Pericardium (tissue), 1 donor: ENCODE measurements around a stretch of chr5.

- RRBS, result no CpG with 5 or more reads among the region's 2 CpGs
Observed at GRCh38 chr5:131250684-131251144, 13.1 kb upstream of the CDC42SE2 start.

DNA sequence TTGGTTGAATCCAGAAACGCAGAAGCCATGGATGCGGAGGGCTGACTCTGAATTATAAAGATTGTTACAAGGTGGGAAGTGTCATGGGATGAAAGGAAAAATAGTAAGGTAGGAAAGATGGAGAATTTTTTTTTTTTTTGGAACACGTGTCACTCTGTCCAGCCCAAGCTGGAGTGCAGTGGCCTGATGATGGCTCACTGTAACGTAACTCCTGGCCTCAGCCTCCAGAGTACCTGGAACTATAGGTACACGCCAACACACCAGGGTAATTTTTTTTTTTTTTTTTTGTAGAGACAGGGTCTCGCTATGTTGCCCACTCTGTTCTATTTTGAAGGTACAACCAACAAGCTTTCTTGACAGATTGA lies 1.0 kb upstream of the CDC42SE2 start:
- RRBS, result no CpG with 5 or more reads among the region's 6 CpGs

DNA sequence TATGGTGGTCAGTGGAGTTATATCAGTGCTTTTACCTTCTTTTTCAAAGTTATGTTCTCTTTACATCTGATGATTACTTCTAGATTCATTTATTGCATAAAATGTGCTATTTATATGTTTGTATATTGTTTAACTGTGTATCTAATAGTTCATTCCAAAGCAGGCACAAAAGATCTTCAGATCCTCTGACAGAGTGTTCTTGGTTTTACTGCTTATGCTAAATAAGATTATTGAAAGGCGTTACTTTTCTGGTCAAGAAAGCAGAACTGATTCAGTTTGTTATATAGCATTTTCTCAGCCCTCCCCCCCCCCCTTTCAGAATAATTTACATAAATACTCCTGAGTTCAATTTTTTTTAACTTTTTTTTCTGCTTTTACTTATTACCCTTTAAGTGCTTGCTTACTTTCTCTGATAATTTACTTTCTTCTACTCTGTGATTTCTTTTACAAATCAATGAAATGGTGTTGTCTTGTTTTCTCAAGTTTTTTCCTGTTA lies 15.3 kb downstream of the CDC42SE2 start:
- RRBS, result no CpG with 5 or more reads among the region's 1 CpG

GRCh38 chr5:131359087-131359647 lies 95.3 kb downstream of the CDC42SE2 start:
- RRBS, result no CpG with 5 or more reads among the region's 7 CpGs

DNA sequence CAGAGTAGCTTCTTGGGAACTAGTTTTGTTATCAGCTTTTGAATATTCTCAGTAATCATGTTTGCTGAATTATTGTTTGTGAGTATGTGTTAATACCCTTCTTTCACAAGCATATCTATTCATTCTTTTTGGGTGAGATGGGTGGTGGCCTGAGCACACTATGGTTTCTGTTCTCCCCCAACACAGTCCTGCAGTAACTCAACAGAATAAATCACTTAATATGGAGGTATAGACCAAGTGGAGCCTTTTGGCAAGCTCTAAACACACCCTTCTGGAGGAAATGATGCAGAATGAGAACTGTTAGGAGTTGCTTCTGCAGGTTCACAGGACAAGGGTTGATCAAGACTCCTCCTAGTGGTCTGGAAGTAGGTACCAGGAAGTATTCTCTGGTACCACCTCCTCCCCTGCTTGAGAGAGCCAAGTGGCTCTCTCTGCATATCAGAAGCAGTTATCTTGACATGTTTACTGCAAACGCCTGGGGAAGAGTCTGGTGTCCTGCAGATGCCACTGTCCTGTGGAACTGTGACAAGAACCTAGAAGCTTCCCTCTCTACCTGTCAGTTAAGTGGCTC lies 118.4 kb downstream of the CDC42SE2 start:
- RRBS, result no CpG with 5 or more reads among the region's 1 CpG

DNA sequence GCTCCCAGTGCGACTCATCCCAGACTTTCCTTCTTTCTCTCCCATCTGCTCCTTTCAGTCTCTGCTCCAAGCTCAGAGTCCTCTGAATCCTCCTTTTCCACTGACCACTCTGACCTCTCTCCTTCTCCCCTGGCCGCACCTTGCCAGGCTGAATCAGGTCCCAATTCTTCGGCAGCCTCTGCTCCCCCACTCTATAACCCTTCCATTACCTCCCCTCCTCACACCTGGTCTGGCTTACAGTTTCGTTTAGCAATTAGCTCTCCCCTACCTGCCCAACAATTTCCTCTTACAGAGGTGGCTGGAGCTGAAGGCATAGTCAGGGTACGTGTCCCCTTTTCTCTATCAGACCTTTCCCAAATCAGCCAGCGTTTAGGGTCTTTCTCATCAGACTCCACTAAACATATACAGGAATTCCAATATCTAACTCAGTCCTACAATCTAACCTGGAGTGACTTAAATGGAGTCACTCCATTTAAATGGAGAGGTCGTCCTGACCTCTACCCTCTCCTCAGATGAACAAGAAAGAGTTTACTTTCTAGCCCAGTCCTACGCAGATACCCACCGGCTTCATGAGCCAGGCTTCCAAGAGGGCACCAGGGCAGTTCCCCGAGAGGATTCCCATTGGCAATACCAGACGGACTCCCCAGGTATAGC lies 61.9 kb downstream of the RAPGEF6 start:
- RRBS, result no CpG with 5 or more reads among the region's 11 CpGs

GRCh38 chr5:131595055-131595730 lies 39.8 kb downstream of the RAPGEF6 start:
- RRBS, result no CpG with 5 or more reads among the region's 4 CpGs

GRCh38 chr5:131746972-131747657 lies 49.7 kb downstream of the FNIP1 start:
- RRBS, result no CpG with 5 or more reads among the region's 5 CpGs

- RRBS, result no CpG with 5 or more reads among the region's 9 CpGs
Observed at GRCh38 chr5:131944571-131945096, 829 bp downstream of the MEIKIN start.

- RRBS, result 15% methylated on average over 3 of the region's 15 CpGs
Observed at GRCh38 chr5:132258310-132259112, 1.0 kb downstream of the PDLIM4 start.

GRCh38 chr5:132293192-132293502 lies 1.0 kb upstream of the SLC22A4 start:
- RRBS, result 4% methylated on average over 2 of the region's 8 CpGs

- RRBS, result no CpG with 5 or more reads among the region's 8 CpGs
Observed at GRCh38 chr5:132348245-132348931, 21.1 kb upstream of the SLC22A5 start.

DNA sequence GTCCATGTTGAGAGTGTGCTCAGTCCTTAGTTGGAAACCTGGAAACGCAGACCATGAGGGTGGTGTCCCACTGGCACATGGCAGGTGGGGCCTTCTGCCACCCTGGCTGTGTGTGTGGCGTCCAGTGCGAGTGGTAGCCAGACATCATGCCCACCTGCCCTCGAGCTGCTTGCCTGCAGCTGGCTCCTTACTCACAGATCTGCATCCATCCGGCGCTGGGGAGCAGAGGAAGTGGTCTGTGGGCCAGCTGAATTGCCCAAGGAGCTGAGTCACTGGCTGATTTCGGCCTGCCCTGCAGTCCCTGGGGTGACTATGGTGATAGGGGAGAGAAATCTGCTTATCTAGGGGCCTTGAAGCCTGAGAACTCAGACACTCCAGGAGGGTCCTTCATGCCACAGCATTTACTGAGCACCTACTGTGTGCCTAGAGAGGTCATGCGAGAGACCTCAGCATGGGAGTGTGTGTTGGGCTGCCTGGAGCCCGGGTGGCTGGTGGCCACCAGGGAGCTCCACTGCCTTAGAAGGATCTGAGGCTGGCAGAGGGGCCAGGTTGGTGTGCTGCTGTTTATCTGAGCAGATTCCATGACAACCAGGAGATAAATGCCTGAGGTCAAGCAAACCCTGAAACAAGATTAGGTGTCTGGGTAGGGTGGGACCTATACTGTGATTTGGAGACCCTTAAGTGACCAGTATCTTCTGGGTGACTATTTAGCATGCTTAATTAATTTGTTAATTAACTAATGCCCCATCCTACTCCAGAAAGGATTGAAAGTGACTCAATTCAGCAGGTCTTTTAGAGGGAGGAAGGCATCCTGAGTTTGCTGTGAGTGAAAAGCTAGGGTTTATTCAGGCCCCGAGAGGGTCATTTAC lies 57.2 kb downstream of the SLC22A5 start:
- RRBS, result no CpG with 5 or more reads among the region's 10 CpGs

DNA sequence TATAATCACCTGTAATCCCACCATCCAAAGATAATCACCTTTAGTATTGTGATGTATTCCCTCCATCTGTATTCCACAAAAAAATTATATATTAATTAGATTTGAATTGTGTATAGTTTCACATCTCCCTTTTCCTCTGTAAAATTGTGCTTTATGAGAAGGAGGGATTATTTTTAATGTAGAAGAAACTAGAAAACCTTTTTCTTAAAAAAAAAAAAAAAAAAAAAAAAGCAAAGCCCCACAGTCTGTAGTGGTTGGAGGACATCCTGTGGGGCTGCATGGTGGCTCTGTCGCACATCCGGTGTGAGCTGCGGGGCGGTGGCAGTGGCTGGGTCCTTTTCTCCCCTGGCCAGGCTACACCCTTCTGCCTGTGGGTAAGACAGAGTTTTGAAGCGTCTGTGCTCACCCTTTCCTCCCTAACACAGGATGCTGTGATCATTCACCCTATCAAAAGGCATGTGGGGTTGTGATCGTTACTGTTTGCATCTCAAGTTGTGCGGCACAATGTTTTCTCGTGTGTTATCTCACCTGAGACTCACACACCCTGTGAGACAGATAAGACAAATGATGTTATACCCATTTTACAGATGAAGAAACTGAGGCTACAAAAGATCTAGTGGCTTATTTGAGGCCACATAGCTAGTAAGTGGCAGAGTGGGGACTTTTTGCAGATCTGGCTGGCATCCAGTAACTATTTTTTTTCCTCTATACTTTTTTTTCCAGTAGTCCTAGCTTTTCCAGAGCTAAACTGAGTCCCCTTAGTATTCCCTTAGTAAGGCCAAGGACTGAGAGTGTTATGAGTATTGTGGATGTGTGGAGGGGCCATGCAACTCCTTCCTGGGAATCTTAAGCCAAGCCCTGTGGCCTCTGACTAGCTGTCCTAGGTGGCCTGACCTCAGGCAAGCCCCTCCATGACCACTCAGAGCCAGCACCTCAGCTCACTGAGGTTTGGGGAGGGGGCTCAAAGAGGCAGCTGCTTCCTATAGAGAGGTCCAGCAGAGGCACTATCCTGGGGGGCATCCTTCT lies 17.5 kb downstream of the IRF1 start:
- RRBS, result no CpG with 5 or more reads among the region's 8 CpGs

DNA sequence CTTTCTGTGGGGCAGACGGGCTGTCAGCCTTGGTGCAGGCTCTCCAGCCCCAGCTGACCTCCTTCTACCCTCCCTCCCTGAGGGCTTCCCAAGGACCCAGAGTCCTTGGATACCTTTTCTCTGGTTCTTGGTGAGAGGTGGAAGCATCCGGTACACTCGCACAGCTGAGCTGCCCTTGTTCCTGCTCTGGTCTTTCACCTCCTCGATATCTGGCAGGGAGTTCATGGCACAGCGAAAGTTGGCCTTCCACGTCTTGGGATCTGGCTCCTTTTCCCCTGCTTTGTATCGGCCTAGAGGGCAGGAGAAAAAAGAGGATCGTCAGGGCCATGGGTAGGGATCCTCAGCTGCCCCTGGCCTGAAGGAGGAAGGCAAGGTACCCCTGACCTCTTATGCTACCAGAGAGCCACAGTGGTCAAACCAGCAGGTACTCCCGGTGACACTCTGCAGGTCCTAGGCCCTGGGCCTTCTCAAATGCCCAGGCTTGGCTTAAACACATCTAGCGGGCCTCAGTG lies 3.7 kb downstream of the IRF1 start:
- RRBS, result no CpG with 5 or more reads among the region's 10 CpGs

GRCh38 chr5:132497606-132498212 lies 7.1 kb upstream of the IRF1 start:
- RRBS, result no CpG with 5 or more reads among the region's 4 CpGs

GRCh38 chr5:132501901-132502535 lies 11.4 kb upstream of the IRF1 start:
- RRBS, result 43% methylated on average over 2 of the region's 7 CpGs

DNA sequence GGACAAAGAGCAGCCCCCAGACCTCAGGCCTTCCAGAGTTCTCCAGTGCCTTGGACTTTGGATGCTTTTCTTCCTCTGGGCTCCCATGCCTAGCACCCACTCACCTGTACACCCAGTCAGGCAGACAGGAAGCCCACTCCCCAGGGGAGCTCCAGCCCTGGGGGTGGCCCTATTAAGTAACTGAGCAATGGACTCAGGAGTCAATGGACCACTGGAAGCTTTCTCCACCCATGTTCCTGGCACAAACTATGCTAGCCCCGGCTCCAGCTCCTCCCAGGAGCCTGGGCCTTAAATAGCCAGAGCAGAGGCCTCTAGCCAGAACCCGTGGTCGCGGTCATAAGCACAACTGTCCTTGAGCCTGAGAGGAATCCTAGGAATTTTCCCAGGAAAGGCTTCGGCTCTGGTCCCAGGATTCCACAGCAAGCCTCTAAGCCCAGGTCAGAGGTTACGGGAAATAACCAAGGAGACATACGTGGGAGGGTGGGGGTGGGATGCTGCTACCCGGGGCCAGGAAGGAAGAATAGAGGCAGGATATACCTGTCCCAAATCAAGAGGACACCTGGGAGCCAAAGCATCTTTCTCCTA lies 5.5 kb downstream of the SEPTIN8 start:
- RRBS, result no CpG with 5 or more reads among the region's 8 CpGs

GRCh38 chr5:132819947-132820715 lies 7.0 kb downstream of the SOWAHA start:
- RRBS, result no CpG with 5 or more reads among the region's 20 CpGs